ENCODE measurements around the gene ISCA1.

GRCh38 chr9:84670120-84671224 lies 943 bp downstream of the NTRK2 start:
- PRO-cap = no peak
- RAMPAGE, long total RNA, 5 experiments = start-site peak on the plus strand in 3 of 5 experiments, at chr9:84670594-84670912 at its widest, 5 to 7 reads per replicate
- RRBS = 4% methylated on average over 21 of the region's 69 CpGs

GRCh38 chr9:84874618-84875063 lies 205.1 kb downstream of the NTRK2 start:
- PRO-cap = no peak
- RAMPAGE, long total RNA, 5 experiments = no peak in any of the 5 experiments
- RRBS = no CpG with 5 or more reads among the region's 2 CpGs

- PRO-cap = no peak
- RAMPAGE, long total RNA, 5 experiments = no peak in any of the 5 experiments
- RRBS = no CpG with 5 or more reads among the region's 7 CpGs
These were observed 408.0 kb downstream of the NTRK2 start for GRCh38 chr9:85077629-85077836.

DNA sequence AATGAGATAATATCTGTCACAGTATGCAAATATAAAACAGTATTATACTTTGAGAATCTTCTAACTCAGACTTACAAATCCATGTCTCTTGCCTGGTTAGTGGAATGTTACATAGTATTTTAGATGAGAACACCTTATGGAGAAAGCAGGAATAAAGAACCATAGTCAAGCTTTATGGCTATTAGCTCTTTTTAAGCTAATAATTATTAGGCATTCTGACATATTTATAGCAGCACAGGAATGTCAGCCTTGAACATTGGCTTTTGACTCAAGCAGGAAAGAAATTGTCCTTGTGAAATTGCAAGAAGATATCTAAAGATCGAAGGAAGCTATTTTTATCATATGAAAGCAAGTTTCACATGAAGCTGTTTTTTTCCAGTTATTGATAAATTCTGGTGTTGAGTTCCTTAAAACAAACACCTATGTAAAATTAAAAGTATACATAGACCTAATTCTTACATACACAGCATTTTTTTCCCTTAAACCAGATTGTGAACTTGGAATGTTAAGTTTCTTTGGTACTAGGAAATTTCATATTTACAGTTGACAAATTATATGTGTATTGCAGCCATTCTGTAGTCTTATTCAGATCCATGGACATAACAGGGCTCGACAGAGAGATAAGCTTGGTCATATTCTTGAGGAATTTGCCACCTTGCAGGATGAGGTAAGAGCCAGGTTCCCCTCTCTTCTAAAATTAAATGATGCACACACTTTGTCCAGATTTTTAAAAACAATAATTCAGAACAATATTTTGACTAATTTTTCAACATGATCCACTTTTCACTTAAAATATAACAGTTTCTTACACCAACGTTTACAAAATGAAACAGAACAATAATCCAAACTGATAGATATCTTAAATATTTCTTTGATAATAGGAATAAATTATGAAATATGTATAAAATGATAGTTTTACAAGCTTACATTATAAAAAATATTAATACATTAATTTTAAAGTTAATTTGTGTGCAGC lies 71.8 kb downstream of the NAA35 start:
- PRO-cap = no peak
- RAMPAGE, long total RNA, 5 experiments = start-site peak on the plus strand in 1 of 5 experiments, centred at position 603 of the sequence, 26 reads per replicate
- RRBS = no CpG with 5 or more reads among the region's 3 CpGs

- PRO-cap = unidirectional peak, plus-strand start at chr9:86093992; unidirectional peak, plus-strand start at chr9:86094004
- RAMPAGE, long total RNA, 5 experiments = no peak in any of the 5 experiments
- RRBS = 36% methylated on average over 1 of the region's 8 CpGs
These were observed 5.5 kb downstream of the GOLM1 start for GRCh38 chr9:86093718-86094460.

DNA sequence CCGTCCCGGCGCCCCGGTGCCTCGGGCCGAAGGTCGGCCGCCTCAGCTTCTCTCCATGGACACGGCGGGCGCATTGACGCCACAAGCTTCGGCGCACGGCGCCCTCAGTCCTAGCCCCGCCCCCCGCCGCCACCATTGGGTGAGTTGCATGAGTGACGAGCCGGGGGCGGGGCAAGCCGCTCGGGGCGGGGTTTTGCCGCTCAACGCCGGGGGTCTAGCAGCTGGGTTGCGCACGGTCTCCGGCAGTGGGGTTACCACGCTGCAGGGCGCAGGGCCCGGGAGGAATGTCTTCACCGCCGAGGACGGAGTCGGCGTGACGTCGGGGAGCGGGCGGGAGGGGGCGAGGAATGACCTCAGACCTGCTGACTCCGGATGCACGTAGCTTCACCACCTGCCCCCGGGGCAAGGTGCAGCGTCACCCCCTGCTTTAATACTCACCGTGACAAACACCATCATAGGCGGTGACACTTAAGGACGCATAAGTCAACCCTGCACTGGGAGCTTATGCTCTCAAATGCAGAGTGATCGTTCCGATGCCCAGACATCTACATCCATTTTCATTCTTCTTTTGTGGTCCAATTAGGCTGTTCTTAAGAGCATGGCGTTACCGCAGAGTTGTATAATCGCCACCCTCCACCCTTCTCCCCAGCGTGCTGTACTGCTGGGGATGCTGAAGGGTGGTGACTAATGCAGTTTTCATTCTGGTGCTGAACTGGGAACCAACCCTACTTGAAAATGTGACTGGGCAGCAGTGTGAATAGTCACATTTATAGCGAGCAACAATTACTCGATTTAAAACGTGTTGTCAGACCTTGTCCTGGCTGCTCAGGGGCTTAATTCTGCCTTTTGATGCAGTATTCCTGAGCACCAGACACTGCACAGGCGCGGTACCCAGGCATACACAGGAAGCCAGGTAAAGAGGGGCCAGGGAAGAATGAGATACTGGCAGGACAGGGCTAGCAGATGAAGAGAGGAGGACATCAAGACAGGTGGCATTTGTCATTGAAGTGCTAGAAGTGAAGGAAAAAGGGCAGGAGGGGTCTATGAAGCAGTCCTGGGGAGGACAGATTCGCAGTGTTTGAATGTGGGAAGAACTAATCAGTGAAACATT lies at the start of gene ISCA1:
ISCA1 (minus strand) TSS at position 75 of the 1,111 bp plus-strand sequence.
- PRO-cap = bidirectional peak, plus-strand start at position 203 of the sequence, minus-strand start at position 75 of the sequence
- RAMPAGE, long total RNA, 5 experiments = start-site peak on the minus strand in 5 of 5 experiments, centred at positions 63 to 100 of the sequence, 27 to 300 reads per replicate
- RRBS = 2% methylated on average over 17 of the region's 63 CpGs

- PRO-cap = no peak
- RAMPAGE, long total RNA, 5 experiments = no peak in any of the 5 experiments
- RRBS = no CpG with 5 or more reads among the region's 6 CpGs
These were observed 5.7 kb upstream of the ISCA1 start for GRCh38 chr9:86287993-86288433.

DNA sequence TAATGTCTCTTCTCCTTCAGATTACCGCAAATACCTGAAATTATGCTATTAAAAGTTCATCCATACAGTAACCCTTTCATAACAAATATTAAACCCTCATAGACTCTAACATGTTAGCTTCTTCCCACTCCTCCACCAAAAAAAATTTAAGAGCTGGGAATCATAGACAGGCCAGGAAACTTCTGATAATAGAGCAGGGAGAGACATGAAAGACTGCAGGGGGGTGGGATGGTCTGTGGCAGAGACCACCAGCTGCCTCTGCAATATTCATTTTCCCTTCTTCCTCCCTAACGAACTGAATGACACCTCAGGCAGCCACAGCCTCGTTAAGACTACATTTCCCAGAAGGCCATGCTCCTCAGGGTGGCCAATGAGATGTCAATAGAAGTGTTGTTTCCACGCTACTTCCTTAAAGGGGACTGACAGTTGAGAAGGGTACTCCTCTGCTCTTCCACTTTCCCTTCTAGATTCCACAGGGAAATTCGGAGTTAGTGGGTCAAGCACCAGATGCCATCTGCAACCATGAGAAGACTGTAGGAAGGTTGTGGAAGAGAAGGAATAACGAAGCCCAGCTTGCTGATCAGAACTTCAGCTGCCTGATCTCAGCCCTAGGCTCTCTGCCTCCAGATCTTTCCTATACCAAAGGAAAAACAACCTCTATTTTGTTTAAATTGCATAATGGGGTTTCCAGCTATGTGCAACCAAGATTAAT lies 52.0 kb upstream of the DAPK1 start:
- PRO-cap = no peak
- RAMPAGE, long total RNA, 5 experiments = no peak in any of the 5 experiments
- RRBS = no CpG with 5 or more reads among the region's 6 CpGs

GRCh38 chr9:87500326-87501183 lies 2.9 kb downstream of the DAPK1 start:
- PRO-cap = no peak
- RAMPAGE, long total RNA, 5 experiments = no peak in any of the 5 experiments
- RRBS = no CpG with 5 or more reads among the region's 6 CpGs

- PRO-cap = no peak
- RAMPAGE, long total RNA, 5 experiments = start-site peak on the plus strand in 4 of 5 experiments, at chr9:87564746-87565072 at its widest, 8 to 25 reads per replicate
- RRBS = no CpG with 5 or more reads among the region's 7 CpGs
These were observed 67.1 kb downstream of the DAPK1 start for GRCh38 chr9:87564684-87565322.

- PRO-cap = no peak
- RAMPAGE, long total RNA, 5 experiments = no peak in any of the 5 experiments
- RRBS = no CpG with 5 or more reads among the region's 9 CpGs
These were observed 5.1 kb downstream of the CTSL start for GRCh38 chr9:87730886-87731540.

DNA sequence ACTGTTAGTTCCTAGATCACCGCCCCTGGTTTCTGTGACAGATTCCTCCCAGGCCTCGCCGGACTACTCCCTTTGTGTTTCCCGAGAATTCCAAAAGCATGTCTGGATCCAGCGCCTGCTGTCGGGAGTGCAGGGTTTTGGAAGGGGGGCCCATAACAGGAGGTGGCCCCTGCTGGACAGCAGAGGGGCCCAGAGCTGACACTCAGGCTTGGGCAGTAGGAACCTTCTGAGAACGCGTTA lies 74.6 kb downstream of the CTSL start:
- PRO-cap = unidirectional peak, plus-strand start at position 81 of the sequence
- RAMPAGE, long total RNA, 5 experiments = no peak in any of the 5 experiments
- RRBS = no CpG with 5 or more reads among the region's 8 CpGs

DNA sequence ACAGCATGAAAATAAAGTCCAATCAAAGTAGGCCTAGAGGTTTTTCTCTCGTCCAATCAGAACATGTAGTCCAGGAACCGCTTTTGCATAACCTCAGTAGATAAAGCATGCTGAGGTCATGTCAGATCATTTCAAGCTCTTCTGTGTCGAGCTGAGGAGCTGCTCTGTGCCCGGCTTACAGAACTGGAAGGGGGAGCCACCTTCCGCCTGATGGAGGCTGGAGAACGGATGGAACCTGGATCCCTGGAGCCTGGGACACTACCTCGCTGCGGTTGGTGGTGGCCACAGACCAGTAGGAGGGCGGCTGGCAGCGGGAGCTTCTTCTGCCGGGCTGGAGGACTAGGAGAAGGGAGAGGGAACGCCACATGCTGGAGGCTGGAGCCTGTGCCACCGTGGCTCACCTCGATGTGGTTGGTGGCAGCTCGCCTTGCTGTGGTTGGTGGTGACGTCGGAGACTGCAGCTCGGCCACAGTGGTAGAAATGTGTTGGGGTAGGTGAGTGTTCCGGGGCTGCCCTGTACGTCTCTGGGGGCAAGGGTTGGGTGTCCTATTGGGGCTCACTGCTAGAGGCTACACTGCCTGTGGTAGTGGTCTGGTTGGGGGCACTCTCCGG lies 24.6 kb downstream of the SPATA31C2 start:
- PRO-cap = no peak
- RAMPAGE, long total RNA, 5 experiments = no peak in any of the 5 experiments
- RRBS = no CpG with 5 or more reads among the region's 21 CpGs

DNA sequence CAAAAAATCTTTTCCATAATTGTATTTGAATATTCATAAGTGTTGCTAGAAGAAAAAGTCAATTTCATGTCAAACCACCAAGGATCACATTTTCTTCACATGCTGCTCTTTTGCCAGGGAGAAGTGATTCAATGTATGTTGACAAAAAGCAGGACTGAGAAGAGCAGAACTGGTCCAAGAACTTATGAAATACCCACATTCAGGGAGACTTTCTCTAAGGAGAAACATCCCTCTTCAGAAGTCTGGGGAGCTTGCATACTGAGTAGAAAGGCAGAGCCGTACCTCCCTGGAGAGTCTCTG lies 6.7 kb upstream of the NXNL2 start:
- PRO-cap = no peak
- RAMPAGE, long total RNA, 5 experiments = no peak in any of the 5 experiments
- RRBS = no CpG with 5 or more reads among the region's 1 CpG

DNA sequence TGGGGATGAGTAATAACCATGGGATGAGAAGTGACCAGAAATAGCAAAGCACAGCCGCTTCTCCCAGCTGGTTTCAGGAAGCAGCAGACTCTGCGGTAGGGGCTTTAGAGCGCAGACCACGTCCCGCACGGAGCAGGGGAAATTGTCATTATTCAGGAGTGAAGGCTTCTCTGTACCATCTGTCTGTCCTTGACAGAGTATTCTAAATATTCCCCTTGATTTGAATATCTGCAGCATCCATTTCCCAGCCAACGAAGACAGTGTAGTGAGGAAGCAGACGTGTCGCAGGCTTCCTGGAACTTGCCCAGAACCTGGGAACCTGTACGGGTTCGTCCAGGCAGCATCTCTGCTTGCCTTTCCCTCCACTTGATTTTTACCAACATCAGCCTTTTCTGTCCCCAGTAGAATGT lies 159.7 kb downstream of the NXNL2 start:
- PRO-cap = unidirectional peak, plus-strand start at position 86 of the sequence
- RAMPAGE, long total RNA, 5 experiments = no peak in any of the 5 experiments
- RRBS = no CpG with 5 or more reads among the region's 11 CpGs

DNA sequence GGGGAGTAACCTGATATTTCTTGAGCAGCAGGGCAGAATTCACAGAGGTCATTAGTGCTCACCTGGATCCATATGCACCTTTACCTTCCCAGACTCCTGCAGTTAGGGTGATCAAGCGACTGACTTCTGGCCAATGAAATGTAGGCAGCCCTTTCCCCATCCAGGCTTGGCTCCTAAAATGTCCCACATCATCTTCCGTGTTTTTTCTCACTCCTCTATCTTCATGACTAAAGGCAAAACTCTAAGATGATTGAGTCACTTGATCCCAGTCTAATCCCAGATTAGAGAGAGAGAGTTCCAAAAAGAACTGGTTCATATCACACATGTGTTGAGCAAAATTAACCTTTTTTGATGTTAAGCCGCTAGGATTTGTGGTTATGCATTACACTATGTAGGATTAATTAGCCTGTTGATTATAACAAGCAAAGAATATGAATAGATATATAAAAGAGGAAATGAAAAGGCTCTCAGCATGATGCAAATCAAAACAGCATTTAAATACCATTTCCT lies 187.8 kb upstream of the S1PR3 start:
- PRO-cap = no peak
- RAMPAGE, long total RNA, 5 experiments = no peak in any of the 5 experiments
- RRBS = no CpG with 5 or more reads among the region's 3 CpGs

GRCh38 chr9:88978015-88978400 lies 13.3 kb upstream of the S1PR3 start:
- PRO-cap = no peak
- RAMPAGE, long total RNA, 5 experiments = no peak in any of the 5 experiments
- RRBS = no CpG with 5 or more reads among the region's 5 CpGs

- PRO-cap = no peak
- RAMPAGE, long total RNA, 5 experiments = start-site peak on the plus strand in 2 of 5 experiments, at chr9:89001977-89002149 at its widest, 5 to 13 reads per replicate
- RRBS = no CpG with 5 or more reads among the region's 24 CpGs
These were observed 10.5 kb downstream of the S1PR3 start for GRCh38 chr9:89001696-89002190.

DNA sequence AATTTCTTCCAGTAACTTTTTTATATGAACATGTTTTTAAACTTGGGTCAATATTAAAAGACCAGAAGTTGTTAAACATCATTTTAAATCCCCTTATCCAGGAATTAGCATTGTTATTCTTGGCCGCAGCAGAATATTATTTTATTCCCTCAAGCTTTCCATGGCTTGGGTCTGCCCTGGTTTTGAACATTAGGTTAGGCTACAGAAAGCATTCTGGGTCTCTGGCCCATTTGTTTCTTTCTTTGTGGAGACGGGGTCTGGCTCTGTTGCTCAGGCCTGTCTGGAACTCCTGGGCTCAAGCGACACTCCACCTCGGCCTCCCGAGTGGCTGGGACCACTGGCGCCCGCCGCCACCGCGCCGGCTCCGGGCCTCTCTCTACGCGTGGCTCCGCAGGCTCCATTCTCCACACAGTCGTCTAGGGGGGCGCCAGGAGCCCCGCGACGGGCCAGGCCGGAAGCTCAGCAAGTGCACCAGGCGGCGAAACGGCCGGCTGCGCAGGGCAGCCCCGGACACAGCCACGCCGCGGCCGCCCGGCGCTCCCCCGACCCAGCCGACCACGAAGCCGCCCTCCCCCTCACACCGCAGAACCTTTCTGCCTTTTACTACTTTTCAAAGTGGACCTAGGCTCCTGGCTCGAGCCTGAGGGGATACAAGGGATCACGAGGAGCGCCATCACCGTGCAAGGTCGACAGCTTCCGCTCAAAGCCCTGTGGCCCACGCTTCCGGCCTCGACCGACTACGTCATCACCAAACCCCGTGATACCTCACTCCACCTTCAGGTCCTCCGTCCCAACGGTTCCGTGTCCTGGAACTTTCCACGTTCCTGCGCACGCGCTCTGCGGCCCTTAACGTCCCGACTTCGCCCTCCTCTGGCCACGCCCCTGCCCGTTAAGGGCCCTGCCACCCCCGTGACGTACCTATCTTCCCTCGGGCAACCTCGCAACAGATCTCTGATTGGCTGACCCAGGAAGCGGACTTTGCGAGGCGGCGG lies 606 bp upstream of the CKS2 start:
- PRO-cap = bidirectional peak, plus-strand start at position 400 of the sequence, minus-strand start at position 418 of the sequence; unidirectional peak, minus-strand start at position 595 of the sequence; unidirectional peak, minus-strand start at position 685 of the sequence; bidirectional peak, plus-strand start outside the sequence, minus-strand start at position 820 of the sequence
- RAMPAGE, long total RNA, 5 experiments = start-site peak on the minus strand in 3 of 5 experiments, centred at positions 438 to 828 of the sequence, 5 to 15 reads per replicate
- RRBS = 1% methylated on average over 12 of the region's 71 CpGs

DNA sequence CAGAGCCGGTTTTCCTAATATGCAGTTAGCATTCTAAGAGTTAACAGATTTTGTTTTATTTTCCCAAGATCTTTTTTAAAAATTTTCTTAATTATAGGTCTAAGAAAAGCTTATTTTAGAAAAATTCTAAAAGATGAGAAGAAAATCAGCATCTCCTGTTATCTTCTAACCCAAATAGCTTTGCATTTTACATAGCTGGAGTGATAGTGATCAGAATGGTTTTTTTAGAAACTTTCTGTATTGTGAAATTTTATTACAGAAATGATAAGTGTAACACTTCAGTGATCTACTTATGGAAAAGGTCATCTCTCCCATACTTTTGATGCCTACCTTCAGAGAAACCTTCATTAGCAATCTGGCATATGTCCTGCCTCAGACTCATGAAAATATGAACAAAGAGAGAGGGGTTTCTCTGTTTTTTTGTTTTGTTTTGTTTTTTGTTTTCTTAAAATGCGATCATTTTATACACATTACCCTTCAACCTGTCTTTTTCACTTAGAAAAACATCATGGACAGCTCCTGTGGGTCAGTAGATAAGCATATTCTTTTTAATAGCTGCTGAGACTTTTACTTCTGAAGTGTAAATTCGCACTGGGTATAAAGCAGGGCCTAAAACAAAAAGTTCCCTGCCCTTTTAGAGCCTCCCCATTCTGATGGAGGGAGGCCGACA lies 18.9 kb downstream of the SECISBP2 start:
- PRO-cap = no peak
- RAMPAGE, long total RNA, 5 experiments = start-site peak on the plus strand in 1 of 5 experiments, centred at position 563 of the sequence, 7 reads per replicate
- RRBS = no CpG with 5 or more reads among the region's 4 CpGs